Astrocyte (in vitro differentiated cells and primary cell): ENCODE measurements around the genes SLC16A1 and MAGI3.

GRCh38 chr1:111147365-111148305 lies 7.6 kb downstream of the CEPT1 start:
- PRO-cap, result no peak
- RRBS, 2 experiments, result no CpG with 5 or more reads among the region's 9 CpGs

DNA sequence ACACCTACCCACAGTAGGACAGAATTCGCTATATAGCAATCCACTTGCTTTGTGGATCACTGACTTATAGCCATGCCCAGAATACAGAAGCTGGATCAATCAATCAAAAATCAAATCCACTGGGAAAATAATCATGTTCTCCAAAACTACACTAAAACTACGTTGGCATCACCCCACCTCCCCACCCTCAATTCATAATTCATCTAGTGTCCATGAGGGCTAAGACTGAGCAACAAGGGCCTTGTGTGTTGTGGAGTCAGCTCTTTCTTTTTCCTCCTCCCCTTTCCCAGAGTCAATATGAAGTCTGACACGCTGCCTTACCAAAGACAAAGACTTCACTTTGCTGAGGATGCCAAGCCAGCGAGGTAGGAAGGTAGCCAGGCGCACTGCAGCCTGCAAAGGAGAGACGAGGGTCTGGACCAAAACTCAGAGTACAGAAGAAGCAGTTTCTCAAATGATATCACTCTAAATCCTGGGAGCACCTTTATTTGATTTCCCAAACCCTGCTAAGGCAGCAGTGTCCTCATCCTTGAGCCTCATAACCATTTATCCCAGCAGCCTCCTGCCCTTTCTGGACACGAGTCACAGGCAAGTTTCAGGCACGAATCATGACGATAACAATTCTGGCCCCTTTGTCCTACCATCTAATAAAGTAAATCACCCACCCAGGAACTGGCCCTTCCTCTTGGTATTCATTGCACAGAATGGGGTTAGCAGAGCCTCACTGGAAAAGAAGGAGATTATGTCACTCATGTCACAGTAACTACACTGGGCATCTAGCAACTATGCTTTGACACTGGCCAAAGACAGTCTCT lies 5.8 kb downstream of the WDR77 start:
- PRO-cap, result no peak
- RRBS, 2 experiments, result no CpG with 5 or more reads among the region's 9 CpGs

DNA sequence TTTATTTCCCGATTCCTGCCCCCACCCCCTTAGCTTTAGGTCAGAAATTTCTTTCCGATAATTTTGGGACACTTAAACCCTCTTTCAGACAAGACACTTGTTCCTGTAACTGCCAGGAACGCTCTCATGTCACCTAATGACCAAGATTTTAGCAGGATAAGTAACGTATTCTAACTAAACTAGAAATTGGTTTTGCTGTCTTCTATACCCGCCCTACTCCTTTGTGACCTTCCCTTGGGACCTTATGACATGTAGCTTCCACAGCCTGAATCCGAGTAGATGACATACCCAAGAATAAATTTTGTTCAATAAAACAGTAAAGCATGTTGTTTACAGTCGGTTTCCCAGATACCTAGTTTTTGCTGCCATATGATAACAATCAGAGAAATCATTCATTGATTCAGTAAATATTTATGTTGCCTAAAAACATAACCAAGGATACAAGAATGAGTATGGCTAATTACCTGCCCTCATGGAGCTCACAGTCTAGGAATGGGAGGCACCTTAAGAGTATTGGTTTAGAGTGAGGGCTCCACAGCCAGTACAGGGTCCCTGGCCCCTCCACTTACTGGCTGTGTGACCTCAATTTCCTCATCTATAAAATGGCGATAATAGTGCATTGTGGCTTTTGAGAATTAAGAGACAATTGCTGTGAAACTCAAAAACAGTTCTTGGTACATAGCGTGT lies 799 bp downstream of the ATP5PB start:
- PRO-cap, result no peak
- RRBS, 2 experiments, result no CpG with 5 or more reads among the region's 9 CpGs

DNA sequence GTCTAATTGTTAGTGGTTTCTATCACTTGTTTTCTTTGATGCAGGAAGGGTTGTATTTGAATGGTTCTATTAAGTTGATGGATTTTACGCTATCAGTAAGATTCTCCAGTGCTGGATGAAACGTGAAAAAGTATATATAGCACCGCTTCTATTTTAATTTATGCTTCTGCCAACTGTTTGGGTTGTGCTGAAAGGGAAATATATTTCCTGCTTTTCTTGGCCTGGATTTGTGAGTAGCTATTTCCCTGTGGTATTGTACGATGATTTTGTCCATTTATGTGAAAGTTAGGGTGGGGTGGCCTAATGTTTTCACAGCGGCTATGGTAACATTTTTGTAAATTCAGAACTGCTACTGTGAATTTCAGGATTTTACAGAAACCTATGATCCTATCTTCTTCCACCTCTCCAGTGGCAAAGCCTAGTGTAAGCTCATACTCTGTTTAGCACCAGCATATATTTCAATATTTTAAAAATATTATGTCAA lies 352 bp downstream of the C1orf162 start:
- PRO-cap, result no peak
- RRBS, 2 experiments, result no CpG with 5 or more reads among the region's 5 CpGs

DNA sequence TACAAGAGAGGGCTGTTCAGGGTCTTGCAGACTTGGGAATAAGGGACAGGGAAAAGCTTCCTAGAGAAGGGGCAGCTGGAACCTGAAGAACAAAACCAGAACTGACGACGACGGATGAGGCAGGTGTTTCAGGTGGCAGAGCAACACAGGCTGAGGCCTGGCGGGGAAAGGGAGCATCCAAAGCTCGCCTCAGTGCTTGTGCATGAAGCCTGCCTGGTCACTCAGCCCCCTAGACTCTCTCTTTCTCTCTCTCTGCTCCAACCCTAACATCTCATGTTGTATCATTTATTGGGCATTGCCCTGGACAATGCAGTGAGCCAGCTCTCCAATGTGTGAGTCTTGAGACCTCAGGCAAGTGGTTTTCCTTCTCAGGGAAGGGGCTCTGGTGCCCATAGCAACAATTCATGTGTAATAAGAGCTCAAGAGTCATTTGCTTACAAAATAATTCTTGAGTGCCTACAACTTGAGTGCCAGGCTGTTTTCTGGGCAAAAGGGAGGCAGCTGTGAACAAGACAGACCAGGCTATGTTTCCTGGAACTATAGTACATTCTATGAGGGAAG lies 97.3 kb downstream of the KCND3 start:
- PRO-cap, result no peak
- RRBS, 2 experiments, result no CpG with 5 or more reads among the region's 5 CpGs

- PRO-cap, result no peak
- RRBS, 2 experiments, result no CpG with 5 or more reads among the region's 3 CpGs
These were observed 67.4 kb upstream of the KCND3 start for GRCh38 chr1:112056925-112057299.

GRCh38 chr1:112264644-112264941 lies 131.4 kb upstream of the CTTNBP2NL start:
- PRO-cap, result no peak
- RRBS, 2 experiments, result no CpG with 5 or more reads among the region's 2 CpGs

DNA sequence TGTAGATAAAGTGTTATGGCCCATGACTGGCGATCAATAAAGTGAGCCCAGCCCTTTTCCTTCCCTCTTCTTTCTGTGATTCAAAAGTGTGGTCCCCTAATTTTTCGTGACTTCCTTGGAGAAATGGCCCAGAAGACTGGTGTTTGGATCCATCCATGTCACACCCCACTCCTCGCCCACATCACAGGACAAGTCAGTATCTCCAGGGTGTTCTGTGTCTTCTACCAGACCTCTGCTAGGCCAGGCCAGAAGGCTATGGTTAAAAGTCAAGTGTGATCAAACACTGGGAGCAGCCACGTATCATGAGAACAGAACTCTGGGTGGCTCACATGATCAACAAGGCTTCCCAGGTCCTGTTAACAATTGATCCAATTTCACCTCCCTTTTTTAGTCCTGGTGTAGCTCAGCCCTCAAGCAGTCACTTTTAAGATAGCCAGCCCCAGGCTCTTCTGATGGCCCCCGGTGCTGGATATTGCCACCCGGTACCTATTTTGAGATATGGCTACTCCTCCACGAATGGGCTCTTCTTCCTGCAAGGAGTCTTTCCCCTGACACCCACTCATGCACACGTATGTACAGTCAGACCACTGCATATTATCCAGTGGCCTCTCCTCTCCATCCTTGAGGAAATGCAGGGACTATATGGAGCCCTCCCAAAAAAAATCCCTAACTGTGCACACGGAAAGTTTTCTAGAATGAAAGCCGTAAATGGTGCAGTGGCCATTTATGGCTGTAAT lies 62.0 kb upstream of the CTTNBP2NL start:
- PRO-cap, result no peak
- RRBS, 2 experiments, result no CpG with 5 or more reads among the region's 10 CpGs

DNA sequence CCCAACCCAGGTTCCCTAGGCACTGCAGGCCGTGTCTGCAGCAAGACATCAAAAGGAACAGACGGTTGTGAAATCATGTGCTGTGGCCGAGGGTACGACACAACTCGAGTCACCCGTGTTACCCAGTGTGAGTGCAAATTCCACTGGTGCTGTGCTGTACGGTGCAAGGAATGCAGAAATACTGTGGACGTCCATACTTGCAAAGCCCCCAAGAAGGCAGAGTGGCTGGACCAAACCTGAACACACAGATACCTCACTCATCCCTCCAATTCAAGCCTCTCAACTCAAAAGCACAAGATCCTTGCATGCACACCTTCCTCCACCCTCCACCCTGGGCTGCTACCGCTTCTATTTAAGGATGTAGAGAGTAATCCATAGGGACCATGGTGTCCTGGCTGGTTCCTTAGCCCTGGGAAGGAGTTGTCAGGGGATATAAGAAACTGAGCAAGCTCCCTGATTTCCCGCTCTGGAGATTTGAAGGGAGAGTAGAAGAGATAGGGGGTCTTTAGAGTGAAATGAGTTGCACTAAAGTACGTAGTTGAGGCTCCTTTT lies 11.6 kb downstream of the WNT2B start:
- PRO-cap, result no peak
- RRBS, 2 experiments, result no CpG with 5 or more reads among the region's 11 CpGs

- PRO-cap, result no peak
- RRBS, 2 experiments, result 3 to 5% methylated on average over 14 to 17 of the region's 49 CpGs
These were observed 875 bp downstream of the PPM1J start for GRCh38 chr1:112714009-112714905.

GRCh38 chr1:112854603-112855037 lies 101.4 kb downstream of the SLC16A1 start:
- PRO-cap, result no peak
- RRBS, 2 experiments, result no CpG with 5 or more reads among the region's 33 CpGs

DNA sequence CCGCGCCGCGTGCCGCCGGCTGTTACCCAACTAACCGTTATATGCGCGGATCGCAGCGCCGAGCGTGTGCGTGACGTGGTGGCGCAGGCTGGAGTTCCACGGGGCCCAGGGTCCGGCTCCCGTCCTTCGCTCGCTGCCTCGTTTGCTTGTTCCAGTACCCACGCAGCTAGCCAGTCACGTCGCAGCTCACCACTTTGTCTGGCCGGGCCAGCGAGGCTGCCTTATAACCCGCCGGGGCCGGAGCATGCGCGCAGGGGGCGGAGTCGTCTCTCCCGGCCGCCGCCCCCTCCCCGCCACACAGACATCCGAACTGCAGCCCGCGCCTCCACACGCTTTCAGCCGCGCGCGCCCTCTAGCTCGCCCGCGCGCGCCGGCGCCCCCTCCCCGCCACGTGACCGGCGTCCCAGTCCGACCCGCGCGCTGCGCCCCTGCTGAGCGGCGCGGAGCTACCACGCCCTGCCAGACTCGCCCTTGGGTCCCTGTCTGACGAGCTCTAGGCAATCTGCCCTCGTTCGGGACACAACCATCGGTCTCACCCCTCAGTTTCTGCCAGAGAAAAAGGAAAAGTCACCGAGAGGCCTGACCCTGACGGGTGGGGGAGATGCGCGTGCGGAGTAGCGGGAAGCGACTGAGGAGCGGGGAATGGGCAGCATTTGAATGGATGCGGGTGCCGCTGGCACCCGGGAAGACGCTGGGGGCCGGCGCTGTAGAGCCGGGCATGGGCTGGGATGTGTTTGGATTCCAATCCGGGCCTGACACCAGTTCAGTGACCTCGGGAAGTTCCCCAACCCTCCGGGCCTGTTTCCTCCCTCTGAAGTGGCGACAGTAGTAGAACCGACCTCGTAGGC lies at the start of gene SLC16A1:
SLC16A1 (minus strand) TSS at position 197 of the 848 bp plus-strand sequence.
- PRO-cap, result bidirectional peak, plus-strand start at position 462 of the sequence, minus-strand start at position 196 of the sequence; bidirectional peak, plus-strand start outside the sequence, minus-strand start at position 818 of the sequence
- RRBS, 2 experiments, result 1% methylated on average over 26 to 37 of the region's 92 CpGs

GRCh38 chr1:113252747-113253079 lies 137.6 kb upstream of the MAGI3 start:
- PRO-cap, result no peak
- RRBS, 2 experiments, result no CpG with 5 or more reads among the region's 5 CpGs

DNA sequence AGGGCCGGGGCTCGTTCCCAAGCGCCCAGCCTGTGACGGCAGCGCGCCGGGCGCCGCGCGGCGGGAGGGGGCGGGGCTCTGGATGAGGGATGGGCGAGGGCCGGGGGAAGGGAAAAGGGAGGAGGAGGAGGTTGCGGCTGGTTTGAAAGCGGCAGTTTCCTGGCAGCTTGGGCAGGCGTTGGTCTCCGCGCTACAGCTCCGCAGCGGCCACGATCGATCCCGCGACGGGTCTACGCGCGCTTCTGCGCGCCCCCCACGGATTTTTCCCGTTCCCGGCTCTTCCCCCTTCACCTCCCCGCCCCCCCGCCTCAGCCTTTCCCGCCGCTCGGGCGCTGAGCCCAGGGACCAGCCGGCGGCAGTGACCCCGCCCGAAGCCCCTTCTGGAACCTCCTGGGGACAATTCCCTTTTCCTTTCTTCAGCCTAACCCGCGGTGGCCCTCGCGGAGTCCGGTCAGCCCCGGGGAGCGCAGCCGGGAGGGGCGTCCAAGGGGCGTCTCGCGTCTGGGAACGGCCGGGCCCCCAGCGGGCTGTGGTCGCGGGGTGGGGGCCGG lies at the start of gene MAGI3:
MAGI3 (plus strand) TSS at position 154 of the 551 bp plus-strand sequence.
- PRO-cap, result bidirectional peak, plus-strand start at position 154 of the sequence, minus-strand start outside the sequence
- RRBS, 2 experiments, result 2 to 3% methylated on average over 31 to 39 of the region's 63 CpGs

DNA sequence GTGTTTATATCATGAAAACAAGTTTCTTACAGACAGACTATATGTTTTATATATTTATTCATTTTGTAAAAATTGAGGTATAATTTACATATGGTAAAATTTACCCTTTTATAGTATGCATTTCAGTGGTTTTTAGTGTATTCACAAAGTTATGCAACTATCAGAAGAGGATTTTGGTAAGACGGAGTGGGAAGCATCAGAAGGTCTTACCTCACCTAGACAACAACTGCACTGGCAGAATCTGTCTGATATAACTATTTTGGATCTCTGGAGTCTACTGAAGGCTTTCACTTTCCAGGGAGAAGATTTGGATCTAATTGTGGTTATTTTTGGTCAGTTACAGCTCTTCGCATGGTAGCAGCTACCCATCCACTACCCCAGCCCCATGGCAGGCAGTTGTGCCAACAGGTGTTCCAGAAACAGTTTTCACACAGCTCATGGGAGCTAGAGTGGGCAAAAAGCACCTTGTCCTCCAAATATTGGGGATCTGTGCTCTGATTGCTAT lies 53.5 kb downstream of the MAGI3 start:
- PRO-cap, result no peak
- RRBS, 2 experiments, result no CpG with 5 or more reads among the region's 2 CpGs

DNA sequence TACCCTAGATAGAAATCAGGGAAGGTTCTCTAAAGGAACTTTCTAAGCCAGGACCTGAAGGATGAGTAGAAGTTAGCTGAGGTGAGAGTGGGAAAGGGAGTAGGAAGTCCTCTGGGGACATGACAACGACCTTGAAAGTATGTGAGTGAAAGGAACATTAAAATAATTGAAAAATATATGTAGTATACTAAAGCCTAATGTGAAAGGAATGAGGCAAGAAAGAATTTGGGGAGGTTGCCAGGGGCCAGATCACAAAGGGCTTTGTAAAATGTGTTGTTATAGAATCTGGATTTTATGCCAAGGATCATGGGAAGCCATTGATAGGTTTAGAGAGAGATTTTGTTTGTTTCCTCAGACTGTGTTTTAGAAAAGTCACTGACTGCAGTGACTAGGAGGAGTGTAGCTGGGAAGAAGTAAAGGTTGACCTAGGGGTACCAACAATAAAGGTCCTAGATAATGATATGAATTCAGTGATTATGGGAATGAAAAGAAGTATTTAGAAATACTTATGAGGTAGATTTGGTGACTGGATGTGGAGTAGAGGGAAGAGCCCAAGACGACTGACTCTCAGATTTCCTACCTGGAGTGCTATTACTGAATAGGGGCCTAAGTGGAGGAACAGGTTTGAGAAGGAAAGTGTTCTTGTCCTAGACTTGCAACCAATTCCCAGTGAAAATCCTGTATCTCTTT lies 179.9 kb downstream of the PHTF1 start:
- PRO-cap, result no peak
- RRBS, 2 experiments, result no CpG with 5 or more reads among the region's 2 CpGs

GRCh38 chr1:113690995-113691932 lies 68.0 kb downstream of the PHTF1 start:
- PRO-cap, result no peak
- RRBS, 2 experiments, result no CpG with 5 or more reads among the region's 4 CpGs

- PRO-cap, result no peak
- RRBS, 2 experiments, result no CpG with 5 or more reads among the region's 6 CpGs
These were observed 11.5 kb downstream of the PHTF1 start for GRCh38 chr1:113747841-113748193.

DNA sequence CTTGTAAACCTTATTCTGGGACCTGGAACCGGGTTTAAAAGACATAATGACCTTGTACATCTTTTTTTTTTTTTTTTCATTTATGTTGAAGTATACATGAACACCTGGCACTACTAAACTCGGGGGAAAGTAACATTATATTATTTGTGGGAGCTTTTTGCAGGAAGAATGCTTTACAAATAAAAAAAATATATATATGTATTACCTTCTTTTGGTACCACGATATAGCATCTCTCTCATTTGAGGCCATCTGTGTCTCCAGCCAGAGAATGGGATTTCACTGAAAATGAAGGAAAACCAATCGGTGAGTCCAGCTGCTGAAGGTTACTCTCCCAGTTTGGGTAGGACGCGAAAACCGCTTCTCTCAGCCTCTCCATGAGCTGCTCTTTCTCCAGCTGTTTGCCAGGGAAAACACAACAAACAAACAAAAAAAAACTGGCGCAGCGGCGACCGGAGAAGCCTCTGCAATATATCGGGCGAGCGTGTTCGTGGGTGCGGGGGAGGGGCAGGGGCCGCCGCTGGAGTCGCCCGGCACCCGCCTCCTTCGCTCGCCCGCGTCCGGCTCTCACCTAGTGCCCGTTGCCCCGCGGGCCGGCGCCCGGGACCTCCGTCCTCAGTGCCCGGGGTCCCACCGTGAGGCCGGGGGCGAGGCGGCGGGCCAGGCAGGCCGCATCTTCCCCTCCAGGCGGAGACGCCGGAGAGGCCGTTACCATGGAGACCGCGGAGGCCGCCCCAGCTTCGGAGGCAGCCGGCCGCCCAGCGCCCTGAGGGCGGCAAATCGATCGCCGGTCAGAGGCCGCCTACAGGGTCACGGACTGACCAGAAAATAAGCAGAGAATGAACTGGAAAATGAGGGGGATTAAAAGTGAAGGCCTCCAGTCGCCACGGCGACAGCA lies 584 bp downstream of the PHTF1 start:
- PRO-cap, result no peak
- RRBS, 2 experiments, result 1% methylated on average over 29 of the region's 60 CpGs

DNA sequence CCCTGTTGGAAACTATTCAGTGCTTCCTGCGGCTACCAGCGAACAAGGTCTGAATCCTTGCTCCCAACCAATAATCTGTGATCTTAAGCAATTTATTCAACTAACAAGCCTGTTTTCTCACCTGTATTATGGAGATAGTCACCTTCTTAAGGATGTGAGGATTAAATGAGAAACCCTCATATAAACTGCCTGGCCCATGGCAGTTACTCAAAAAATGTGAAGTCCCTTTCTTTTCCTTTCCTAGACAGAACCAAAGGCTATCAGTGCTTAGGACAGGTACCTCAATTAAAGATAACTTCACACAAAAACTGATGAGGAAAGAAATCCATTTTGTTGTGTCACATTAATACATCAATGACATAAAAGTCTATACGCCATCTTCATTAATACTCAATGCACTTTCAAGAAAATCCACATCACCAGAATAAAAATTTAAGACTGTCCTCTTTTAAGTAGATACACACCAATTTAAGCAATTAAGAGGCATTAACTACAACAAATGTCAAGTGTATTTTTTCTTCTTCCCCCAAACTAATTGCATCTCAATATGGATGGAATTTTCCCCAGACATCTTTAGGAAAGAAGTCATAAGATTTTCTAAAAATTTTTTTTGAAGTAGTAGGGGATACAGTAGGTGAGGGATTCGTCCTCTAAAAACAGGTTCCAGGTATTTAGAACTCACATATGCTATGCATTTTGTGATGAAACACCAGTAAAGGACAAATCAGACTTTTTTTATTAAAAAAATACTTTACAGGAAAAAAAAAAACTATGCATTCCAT lies 2.0 kb upstream of the PHTF1 start:
- PRO-cap, result no peak
- RRBS, 2 experiments, result no CpG with 5 or more reads among the region's 4 CpGs